Left colon (tissue), 1 donor: Measurements from ENCODE around the genes EARS2 and HS3ST4.

GRCh38 chr16:23183001-23183538 lies 525 bp downstream of the SCNN1G start:
- PRO-cap: no peak

DNA sequence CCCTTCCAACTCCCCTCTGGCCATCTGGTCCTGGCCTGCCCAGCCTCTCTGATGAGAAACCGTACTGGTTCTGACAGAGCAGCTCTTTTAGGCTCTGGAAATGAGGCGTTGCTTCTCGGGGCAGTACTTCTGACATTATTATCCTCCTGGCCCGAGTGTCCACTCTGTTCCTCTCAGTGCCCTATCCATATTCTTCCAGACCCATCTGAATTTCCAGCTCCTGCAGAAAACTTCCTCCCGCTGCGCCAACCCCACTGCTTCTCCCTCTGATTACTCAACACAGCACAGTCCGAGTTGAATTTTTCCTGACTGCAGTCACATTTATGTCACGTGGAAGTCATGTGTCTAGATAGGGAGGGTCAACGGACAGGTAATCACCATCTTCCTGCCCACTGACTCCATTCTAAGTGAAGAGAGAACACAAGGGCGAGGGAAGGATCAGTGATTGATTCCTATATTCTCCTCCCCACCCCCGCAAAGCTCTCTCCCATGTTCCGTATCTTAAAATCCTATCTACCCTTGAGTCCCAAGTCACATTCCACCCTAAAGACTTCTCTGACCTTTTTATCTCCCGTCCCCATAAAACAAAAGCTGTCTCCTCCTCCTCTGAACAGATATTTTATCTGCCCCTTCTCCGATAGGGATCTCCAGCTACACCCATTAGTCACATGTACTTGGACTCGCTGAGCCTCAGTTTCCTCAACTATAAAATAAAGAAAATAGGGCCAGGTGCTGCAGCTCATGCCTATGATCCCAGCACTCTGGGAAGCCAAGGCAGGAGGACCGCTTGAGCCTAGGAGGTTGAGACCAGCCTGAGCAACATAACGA lies 13.0 kb downstream of the GGA2 start:
- PRO-cap: unidirectional peak, minus-strand start at position 263 of the sequence

- PRO-cap: no peak
Measured at GRCh38 chr16:23514833-23515253, 4.5 kb upstream of the GGA2 start.

DNA sequence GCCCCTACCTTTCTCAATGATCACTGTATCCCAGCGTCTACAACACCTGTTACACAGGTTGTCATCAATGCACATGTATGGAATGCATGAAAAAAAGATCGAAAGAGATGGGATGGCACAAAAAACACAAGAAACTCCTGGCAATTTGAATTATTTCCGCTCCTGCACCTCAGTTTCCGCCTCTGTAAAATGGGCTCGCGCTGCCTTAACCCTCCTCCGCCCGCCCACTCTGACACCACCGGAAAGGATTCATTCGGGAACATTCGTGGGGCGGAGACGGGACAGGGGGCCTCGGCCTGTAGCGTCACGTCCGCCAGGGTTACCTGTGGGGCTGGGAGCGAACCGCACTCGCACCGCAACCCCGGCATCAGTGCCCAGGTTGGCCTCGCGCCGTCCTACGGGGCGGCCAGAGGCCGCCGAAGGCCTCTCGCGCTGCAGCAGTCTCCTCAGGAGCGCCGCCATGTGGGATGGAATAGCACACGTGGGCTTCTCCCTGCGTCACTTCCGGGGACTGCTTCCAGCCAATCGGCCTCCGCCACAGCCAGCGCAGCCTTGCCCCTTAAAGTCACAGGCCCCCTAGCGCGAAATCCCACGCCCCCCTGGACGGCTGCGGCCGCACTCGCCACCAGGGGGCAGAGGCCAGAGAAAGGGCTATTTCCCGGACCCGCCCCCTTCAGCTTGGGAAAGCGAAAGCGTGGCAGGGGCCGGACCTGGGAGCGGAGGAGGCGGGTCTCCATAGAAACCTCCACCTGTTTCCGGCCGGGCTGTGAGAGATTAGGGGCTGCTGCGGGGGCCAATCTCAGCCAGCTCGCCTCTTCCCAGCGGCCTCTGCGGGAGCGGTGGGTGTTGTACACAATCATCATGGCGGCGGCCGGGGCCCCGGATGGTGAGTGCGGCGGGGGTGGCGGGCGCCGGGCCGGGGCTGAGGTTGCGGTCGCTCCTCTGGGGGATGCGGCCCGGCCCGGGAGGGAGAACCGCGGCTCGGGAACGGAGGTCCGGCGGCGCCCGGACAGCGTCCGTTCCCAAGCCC lies at the start of gene EARS2:
Gene EARS2, minus strand, starts transcription at position 469 of the 1,030 bp plus-strand sequence.
- PRO-cap: bidirectional peak, plus-strand start at position 681 of the sequence, minus-strand start at position 462 of the sequence; unidirectional peak, plus-strand start at position 892 of the sequence

GRCh38 chr16:23949759-23950446 lies 114.1 kb downstream of the PRKCB start:
- PRO-cap: no peak

DNA sequence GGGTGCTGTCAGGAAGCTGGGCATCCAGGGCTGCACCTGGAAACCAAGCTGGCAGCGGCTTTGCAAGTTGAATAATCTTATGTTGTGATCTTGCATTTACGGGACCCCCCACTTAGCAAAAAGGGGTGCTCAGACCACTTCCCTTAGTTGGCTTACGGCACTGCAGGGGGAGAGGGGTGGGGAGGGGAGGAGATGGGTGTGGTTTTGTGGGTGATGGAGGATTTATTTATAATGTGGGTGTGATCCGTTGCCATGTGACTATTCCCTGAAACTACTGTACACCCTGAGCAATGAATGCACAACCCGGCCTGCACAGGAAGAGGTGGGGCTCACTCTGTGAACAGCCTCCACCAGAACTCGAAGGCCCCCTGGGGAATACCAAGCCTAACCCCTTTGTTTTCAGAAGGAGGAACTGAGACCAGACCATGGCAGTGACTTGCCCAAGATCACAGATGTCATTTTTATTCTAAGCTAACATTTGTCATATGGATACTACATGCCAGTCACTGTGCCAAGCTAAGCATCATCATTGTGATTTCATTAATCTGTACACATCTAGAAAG lies 178.4 kb downstream of the PRKCB start:
- PRO-cap: no peak

GRCh38 chr16:24670441-24671695 lies 58.6 kb upstream of the TNRC6A start:
- PRO-cap: no peak

- PRO-cap: no peak
Measured at GRCh38 chr16:24729996-24730520, 607 bp downstream of the TNRC6A start.

DNA sequence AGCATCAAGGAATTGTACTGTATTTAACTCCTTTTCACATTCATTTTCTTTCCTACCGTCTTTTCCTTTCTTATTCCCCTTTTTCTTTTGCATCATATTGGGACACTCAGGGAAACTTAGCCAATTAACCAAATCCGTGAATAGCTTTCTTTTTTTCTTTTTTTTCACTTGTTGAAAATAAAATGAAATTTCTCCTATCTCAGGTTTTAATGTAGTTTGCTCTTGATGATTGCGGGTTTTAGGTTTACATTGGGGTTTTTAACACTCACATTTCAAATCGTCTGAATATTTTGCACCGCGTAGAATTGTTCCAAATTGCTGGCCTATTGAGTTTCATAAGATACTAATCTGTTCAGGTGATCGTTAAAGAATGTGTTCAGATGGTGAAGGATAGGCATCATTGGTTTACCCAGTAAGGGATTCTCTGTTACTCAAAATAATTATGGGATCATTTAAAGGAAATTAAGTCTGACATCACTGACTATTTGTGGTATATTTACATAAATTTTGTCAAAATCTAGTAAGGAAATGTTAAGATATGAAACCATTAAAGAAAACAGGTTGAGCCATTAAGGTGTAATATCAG lies 1.7 kb downstream of the TNRC6A start:
- PRO-cap: no peak

DNA sequence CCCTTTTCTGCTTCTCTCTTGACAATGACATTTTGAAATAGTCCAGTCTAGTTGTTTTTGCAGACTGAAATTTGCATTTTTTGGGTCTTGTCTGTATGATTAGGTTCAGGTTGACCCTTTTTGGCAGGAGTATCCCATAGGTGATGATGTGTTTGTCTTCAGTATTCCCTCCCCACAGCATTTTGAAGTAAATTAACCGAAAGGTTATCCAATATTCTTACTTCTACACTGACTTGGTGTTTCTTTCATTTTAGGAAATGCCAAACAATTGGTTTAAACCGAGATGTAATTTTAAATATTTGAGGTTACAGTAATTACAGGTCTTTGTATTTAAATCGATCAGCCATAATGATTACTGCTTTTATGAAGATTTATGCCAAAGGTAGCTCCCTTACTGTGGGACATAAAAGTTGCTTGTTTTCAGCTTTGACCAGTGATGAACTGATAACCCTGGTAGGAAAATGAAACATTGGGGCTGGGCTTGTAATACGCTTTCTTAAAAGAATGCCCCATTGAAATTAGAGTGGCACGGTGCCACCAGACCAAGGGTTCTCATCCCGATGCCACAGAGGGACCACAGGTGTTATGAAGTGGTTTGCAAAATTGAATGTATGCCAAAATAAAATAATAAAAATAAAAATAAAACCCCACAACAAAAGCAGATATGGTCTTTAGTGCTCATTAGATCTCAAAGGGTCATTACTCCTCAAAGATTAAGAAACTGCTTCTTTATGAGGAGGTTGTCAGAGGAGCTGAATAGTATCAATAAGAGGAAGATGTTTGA lies 7.3 kb downstream of the TNRC6A start:
- PRO-cap: no peak

GRCh38 chr16:24958020-24959196 lies 56.8 kb downstream of the ARHGAP17 start:
- PRO-cap: no peak

GRCh38 chr16:25031145-25032484 lies 16.4 kb upstream of the ARHGAP17 start:
- PRO-cap: unidirectional peak, plus-strand start at chr16:25031747

DNA sequence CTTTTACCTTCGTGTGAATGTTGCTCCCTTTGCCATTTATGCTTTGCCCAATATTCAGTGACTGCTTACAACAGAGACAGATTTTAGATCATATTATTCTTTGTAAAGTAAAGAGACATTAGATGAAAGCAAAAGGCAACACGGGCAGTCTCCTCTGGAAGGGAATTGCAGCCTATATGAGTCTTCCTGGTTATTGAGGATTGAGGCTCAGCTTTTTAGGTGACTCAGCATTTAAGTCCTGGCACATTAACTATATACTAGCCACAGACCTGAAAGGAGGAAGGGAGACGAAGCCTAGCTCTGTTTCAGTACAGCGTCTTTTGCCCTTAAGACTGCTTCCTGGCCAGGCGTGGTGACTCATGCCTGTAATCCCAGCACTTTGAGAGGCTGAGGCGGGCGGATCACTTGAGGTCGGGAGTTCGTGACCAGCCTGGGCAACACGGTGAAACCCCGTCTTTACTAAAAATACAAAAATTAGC lies 33.3 kb upstream of the ARHGAP17 start:
- PRO-cap: unidirectional peak, minus-strand start at position 167 of the sequence

DNA sequence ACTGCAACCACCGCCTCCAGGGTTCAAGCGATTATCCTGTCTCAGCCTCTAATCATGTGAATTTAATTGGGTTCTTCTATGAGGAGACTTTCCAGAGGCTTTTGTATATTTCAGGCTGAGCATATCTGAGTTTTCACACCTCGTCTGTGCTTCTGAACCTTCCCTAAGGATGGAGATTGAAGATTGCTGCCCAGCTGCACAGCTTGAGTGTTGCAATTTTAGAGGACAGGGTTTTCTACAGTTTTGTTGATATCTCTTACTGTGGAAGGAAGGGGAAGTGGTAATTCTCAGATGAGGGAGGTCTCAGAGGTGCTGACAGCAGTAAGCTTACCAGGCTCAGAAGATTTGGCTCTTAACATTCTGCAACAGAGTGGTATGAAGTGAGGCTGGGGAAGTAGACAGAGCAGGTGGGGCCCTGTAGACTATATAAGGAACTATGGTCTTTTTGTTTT lies 45.7 kb upstream of the ARHGAP17 start:
- PRO-cap: no peak

DNA sequence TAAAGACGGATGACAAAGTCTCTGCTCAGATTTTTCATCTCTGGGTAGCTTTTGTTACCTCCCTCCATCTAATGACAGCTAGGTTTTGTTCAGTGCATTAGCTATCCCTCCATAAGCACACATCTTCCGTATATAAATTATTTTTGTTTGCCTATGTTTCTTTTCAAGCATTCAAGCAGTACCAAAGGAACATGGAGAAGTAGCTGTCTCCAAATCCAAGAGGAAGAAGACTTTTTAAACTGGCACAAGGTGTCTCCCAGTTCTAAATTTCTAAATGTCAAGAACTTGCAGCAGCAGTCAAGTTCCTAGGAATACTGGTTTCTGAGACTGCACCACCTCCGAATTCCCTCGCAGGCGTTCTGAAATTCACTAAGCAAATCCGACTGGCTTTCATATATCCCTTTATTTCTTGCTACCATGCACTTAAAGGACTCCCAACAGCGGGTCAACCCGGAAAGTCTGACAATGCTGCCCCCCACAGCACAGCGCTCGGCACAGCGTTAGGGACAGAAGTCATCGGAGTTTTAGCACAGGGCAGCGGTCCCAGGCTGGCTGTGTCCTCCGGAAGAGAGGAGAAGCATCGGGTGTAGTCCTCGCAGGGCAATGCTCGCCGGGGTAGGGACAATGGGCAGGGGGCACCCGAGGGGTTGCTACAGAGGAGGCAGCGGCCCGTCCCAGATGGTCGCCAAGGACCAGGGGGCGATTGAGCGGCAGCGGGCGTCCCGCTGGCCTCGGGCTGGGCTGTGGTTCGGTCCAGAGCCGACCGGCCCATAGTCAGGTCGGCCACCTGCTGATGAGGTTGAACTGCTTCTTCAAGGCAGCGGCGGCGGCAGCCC lies 5.1 kb upstream of the LCMT1 start:
- PRO-cap: unidirectional peak, plus-strand start at position 509 of the sequence

DNA sequence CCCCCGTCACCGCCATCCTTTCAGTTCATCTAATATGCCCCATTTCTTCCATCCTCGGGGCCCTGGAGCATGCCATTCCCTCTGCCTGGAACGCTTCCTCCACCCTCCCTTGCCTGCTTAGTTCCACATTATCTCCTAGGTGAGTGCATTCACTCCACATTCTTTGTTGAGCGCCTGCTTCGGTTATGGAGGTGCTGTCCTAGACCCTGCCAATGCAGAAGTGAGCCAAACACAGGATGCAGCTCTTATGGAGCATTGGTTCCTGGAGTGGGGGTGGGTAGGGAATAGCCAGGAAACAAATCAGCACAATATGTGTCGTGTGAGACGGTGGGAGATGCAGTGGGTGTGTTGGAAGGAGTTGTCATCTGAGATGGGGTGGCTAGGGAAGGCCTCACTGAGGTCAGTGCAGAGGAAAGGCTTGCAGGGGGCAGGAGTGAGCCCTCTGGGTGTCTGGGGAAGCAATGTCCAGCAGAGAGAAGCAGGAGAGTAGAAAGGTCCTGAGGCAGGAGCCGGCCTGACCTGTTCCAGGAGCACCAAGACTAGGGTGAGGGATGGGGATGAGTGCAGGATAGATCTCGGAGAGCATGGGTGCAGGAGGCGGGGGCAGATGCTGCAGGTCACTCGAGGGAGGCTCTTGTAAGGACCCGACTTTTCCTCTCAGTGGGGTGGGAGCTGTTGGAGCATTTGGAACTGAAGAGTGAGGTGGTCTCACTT lies 6.9 kb downstream of the LCMT1 start:
- PRO-cap: no peak

DNA sequence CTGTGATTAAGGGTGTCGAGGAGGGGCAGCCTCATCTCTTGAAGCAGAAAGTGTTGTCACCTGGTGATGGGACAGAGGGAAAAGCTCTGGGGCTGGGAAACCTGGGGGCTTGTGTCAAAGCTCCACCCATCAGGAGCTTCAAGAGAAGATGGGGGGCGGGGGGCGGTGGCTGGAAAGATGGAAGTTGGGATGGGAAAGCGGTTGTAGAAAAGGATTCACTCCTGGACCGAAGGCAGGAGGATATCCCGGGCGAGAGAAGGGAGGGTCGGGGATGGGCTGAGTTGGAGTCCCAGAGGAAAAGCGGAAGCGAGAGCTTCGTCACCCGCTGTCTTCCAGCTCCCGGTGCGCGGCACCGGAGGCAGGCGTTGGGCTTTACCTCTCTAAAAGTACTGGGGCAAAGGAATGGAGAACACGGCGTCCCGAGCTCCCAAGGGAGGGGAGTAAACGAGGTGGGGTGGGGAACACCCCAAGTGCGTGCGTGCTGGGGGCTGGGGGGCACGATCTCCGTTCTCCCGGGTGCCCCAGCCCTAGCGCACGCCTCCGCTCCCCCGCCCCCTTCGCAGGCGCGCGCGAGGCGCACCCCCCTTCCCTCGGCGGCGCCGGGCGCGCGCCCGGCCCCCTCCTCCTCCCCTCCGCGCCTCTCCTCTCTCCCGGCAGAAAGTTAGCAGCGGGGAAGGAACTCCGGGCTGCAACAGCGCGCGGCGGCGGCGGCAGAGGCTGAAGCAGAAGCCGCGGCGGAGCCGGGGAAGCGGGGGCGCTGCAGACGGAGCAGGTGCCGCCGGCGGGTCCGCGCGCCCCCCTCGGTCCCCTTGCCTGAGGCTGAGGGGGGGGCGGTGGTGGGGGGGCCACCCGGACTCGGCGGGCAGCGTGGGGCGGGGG lies at the start of gene HS3ST4:
Gene HS3ST4, plus strand, starts transcription at position 626 of the 879 bp plus-strand sequence.
- PRO-cap: no peak

DNA sequence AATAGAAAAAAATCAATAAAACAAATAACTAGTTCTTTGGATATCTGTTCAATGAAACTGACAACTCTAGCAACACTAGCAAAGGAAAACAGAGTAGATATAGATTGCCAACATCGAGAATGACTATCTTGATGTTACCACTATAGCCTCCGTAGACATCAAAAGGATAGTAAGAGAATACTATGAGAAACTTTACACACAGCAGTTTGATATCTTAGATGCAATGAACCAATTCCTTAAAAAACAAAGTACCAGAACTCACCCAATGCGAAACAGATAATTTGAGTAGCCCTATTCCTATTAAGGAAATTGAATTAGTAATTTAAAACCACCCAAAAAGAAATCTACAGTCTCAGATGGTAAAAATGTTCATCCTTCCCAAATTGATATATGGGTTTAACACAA lies 564.8 kb downstream of the HS3ST4 start:
- PRO-cap: no peak

- PRO-cap: no peak
Measured at GRCh38 chr16:27198608-27199212, 4.6 kb upstream of the KDM8 start.

DNA sequence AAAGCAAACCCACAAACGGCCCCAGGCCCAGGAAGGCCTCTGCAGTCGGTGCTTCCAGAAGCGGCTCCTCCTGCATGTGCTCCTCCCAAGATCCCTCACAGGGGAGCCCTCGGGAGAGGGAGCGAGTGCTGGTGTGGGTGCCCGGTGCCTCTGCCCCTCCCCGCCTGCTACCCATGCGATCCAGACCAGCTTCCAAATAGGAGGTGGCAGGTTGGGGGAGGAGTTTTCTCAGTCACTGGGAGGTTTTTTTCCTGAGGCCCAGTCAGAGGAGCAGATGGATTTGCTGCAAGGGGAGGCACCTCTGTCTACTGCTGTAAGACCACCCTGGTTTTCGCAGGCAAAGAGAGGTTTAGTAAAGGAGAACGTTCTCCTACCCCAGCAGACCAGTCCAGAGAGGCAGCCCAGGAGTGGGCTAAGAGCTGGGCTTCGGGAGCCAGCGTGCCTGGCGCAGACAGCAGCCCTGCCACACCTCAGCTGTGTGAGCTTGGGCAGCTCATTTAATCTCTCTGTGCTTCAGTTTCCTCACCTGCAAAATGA lies 16.0 kb downstream of the KDM8 start:
- PRO-cap: no peak